Non-pigmented ciliary epithelial cell (primary cell): ENCODE measurements around the gene PNPLA1.

GRCh38 chr6:35481523-35482155, 13.4 kb downstream of the RPL10A start:
- RRBS, result no CpG with 5 or more reads among the region's 13 CpGs

- RRBS, result no CpG with 5 or more reads among the region's 5 CpGs
Measured at GRCh38 chr6:35484047-35484482, 12.8 kb downstream of the TEAD3 start.

DNA sequence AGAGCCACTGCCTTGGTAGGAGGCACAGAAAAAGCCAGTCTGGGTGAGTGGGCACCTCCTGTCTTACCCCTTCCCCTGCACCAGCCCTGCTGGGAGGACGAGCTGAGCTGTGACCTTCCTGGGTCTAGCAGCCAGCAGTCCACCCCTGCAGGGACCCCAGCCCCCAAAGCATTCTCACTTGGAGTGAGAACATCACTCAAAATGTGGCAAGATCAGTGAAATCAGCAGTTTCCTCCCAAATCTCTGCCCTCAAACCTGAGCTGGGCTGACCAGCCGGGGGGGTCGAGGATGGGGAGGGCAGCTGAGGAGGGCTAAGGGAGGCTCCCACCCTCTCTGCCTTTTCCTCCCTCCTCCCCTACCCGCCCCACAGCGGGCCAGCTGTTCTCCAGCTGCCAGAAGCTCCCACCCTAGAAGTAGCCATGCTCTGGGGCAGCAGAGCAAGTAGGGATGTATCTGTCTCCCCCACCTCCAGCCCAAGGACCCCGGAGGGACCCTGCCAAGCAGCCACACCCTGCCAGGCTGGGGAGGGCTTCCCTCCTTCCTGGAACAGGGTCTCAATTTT, 4.8 kb downstream of the TEAD3 start:
- RRBS, result no CpG with 5 or more reads among the region's 6 CpGs

GRCh38 chr6:35596483-35597293, 84.0 kb upstream of the TULP1 start:
- RRBS, result 17% methylated on average over 1 of the region's 5 CpGs

- RRBS, result no CpG with 5 or more reads among the region's 2 CpGs
Measured at GRCh38 chr6:35687185-35687456, 1.6 kb downstream of the FKBP5 start.

- RRBS, result 1% methylated on average over 6 of the region's 18 CpGs
Measured at GRCh38 chr6:35689027-35689534, 366 bp upstream of the FKBP5 start.

GRCh38 chr6:35690997-35691686, 2.4 kb upstream of the FKBP5 start:
- RRBS, result no CpG with 5 or more reads among the region's 9 CpGs

- RRBS, result no CpG with 5 or more reads among the region's 11 CpGs
Measured at GRCh38 chr6:35717939-35718381, 18.9 kb upstream of the ARMC12 start.

GRCh38 chr6:35831252-35832157, 26.4 kb downstream of the LHFPL5 start:
- RRBS, result no CpG with 5 or more reads among the region's 7 CpGs

DNA sequence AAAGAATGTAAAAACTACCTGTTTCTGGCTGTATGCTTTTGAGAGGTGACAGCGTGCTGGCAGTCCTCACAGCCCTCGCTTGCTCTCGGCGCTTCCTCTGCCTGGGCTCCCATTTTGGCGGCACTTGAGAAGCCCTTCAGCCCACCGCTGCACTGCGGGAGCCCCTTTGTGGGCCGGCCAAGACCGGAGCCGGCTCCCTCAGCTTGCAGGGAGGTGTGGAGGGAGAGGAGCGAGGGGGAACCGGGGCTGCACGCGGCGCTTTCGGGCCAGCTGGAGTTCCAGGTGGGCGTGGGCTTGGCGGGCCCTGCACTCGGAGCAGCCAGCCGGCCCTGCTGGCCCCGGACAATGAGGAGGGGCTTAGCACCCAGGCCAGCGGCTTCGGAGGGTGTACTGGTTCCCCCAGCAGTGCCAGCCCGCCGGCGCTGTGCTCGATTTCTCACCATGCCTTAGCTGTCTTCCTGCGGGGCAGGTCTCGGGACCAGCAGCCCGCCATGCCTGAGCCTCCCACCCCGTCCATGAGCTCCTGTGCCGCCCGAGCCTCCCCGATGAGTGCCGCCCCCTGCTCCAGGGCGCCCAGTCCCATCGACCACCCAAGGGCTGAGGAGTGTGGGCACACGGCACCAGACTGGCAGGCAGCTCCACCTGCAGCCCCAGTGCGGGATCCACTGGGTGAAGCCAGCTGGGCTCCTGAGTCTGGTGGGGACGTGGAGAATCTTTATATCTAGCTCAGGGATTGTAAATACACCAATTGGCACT, 10.3 kb upstream of the SRPK1 start:
- RRBS, result 96% methylated on average over 2 of the region's 40 CpGs

GRCh38 chr6:36064740-36065160, 37.1 kb downstream of the MAPK14 start:
- RRBS, result no CpG with 5 or more reads among the region's 1 CpG

DNA sequence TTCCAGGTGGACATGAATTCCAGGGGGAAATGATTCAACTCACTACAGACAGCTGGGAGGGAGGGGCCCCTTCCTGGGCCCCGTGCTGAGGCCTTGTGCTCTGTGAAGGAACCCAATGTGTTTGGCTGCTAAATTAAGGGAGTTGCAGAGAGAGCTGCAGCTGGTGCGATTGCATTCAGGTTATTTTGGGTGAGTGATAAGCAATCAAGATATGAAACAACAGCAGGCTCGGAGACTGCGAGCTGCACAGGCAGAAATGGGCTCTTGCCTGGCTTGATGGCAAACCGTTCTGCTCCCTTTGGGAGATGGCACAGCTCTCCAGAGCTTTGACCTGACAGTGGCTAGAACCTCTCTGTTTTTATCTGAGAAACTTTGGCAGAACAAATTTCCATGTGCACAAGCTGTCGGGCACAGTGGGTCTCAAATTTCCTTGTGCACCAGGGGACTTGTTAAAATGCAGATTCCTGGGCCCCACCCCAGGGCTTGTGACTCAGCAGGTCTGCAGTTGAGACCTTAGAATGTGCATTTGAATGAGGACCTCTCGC, 9.8 kb downstream of the MAPK13 start:
- RRBS, result no CpG with 5 or more reads among the region's 7 CpGs

DNA sequence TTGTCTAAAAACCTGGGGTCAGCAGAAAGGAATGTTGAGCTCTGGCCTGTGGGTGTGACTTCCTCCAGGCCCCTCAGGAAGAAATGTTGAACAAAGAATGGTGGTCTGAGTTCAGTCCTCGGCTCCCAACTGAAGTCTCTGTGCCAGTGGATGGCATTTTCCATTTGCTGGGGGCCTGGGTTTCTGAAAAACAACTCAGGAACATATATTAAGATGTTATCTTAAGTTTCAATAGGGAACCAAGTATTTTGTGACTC, 24.8 kb upstream of the PNPLA1 start:
- RRBS, result no CpG with 5 or more reads among the region's 1 CpG

DNA sequence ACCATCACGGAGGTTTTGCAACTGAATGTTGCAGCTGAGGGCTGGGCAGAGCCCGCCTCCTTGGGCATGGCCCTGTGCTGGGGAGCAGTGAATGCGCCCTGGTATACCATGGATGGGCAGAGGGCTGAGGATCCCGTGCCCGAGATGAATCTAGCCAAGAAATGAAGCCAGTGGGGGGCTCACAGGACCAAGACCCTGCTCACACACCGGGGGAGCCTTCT, at the start of gene PNPLA1:
Gene PNPLA1, plus strand, starts transcription at position 63 of the 221 bp plus-strand sequence.
- RRBS, result 80% methylated on average over 1 of the region's 6 CpGs

- RRBS, result no CpG with 5 or more reads among the region's 6 CpGs
Measured at GRCh38 chr6:36441287-36441844, 1.3 kb downstream of the PXT1 start.

- RRBS, result no CpG with 5 or more reads among the region's 3 CpGs
Measured at GRCh38 chr6:36474191-36474630, 31.4 kb downstream of the KCTD20 start.

DNA sequence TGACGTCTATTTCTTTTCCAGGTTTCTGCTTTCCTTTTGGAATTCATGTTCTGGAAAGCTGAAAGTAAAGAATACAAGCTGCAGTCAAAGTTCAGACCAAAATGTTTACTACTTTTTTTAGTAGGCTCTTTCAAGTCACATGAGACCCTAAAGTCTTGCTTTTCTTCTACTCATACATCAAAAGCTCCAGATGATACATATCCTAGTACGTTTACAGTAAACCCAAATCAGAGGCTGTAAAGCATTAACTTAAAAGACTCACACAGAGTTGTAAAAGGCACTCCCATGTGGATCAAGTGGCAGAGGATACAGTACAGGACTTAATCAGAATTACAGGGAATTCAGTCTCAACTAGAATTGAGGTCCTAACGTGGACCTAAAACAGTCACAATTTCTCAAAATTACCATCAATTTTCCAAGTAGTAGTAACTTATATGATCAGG, 40.7 kb downstream of the STK38 start:
- RRBS, result no CpG with 5 or more reads among the region's 3 CpGs

DNA sequence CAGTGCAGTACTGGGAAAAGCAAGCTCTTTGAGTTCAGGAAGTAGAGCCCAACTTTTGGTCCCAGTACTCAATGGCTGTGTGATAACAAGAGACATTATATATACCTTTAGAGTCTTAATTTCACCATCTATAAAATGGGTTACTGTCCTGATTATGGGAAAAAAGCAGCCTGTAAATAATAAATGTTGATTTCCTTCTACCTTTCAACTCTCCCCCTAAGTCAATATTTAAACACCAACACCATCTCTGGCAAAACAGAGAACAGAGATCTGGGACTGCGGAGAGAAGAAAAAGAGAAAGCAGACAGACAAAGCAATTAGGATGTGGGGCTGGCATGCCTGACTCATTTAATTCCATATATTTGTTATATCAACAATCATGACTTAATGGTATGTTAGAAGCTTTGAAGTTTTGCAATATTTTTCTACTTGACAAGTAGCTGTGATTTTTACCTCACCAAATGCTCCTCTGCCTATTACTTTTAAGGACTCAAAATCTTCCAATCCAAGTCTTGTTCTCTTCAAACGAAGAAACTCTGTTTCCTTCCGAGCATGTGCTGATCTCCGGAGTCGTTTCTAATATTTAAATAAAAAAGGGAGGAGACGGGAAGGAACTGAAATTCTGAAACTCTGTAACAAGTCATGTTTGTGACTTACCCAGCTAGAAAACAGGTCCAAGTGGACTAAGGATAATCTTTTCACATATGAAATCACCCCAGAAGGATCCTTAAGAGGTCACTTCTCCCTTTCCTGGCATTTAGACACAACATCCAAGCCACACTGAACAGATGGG, 23.2 kb downstream of the STK38 start:
- RRBS, result no CpG with 5 or more reads among the region's 6 CpGs

GRCh38 chr6:36611643-36612131, 17.5 kb downstream of the SRSF3 start:
- RRBS, result no CpG with 5 or more reads among the region's 5 CpGs

GRCh38 chr6:36683336-36683798, 4.9 kb downstream of the CDKN1A start:
- RRBS, result no CpG with 5 or more reads among the region's 5 CpGs